Frontal cortex (tissue), 2 donors: ENCODE measurements around a stretch of chr12.

DNA sequence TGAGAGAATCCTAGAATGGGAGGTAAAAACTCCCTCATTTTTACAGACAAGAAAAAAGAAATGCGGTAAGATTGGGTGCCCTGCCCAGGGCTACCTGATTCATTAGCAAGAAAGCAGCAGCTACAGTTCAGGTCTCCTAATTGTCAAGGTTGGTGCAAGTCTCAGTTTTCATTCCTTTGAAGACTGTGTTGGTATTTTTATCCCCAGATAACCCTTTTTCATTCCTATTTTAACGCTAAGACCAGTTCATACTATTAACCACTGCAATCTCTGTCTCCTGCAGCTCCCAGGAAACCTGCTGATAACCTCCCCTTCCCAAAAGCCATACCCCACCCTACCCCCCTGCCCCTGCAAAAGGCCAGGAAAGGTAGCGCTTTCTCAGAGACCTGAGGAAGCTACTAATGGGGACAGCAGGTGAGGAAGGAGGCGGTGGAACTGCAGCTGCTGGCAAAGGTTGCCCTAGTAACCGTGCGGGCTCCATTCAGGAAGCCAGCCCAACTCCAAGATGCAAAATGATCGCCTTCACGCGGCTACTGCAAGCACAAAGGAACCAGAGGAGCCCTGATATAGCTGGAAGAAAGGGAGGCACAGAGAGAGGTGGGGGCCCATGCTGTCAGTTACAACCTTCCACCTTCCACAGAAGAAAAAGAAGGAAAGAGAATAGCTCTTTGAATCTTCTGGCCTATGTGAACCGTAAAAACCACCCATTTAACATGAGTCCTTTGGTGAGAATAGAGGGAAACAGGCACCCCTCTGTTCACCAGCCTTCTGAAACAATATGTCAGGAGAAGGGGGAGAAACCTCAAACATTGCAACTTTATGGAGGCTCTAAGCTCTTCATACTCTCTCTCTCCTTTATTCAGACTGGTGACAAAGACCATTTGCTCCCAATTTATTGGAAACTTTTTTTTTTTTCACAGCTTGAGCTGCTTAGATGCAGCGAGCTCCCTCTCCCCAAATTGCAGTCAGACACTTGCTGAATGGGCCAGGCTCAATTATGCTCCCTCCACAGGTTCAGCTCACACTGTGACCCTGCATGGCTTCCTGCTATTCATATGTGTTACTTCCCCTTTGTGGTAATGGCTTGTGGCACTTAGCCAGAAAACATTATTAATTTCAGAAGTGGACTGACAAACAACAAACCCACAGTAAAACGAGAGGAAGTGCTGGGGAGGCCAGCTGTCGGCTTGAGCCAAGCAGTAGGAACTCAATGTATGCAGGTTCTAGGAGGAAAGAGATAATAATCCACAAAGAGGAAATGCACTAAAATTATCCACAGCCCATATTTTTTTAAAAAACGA is 6.4 kb downstream of the DUSP6 start:
- RAMPAGE, long total RNA, result no peak

DNA sequence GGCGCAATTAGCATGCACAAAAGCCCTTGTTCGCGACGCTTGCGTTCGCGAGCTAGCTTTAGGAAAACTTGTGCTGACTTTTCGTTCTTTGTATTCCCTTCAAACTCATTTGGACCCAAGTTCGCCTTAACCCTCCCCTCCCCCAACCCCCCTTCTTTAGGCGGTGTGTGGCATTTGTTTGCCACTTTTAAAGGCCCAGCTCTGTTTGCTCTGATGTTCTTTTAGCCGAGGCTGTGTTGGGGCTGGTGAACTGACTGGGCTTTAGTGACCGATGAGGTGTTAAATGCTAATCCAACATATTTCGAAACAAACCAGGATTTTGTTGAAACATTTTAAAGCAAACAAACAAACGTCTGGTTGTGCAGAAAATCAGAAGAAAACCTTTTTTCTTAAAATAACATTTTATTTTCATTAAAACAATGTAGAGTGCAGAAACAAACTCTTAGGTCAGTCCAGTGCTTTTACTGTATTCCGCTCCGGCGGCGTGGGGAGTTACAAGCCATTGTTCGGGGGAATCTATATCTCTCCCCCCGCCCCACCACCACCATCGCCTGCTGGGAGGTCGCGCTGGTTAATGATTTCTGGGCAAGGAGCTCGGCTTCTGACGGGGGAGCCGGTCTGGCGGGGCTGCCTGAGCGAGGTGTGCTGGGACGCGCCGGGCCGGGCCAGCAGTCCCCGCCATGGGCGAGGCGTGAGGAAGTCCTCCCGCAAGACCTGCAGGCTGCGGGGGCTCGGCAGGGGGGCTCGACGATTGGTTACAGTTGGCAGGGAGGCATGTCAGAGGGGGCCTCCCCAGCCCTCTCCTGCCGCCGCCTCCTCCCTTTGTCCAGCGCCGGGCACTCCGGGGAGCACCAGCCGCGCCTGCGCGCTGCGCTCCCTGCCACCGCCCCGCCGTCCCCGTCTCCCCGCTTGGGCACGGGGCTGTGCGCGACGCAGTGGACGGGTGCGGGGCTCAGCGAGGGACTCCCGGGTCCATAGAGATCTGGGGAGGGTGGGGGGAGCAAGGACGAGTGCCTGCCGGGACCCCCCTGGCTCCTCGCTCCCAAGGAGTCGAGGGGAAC is 862 bp upstream of the DUSP6 start:
- RAMPAGE, long total RNA, result no peak

DNA sequence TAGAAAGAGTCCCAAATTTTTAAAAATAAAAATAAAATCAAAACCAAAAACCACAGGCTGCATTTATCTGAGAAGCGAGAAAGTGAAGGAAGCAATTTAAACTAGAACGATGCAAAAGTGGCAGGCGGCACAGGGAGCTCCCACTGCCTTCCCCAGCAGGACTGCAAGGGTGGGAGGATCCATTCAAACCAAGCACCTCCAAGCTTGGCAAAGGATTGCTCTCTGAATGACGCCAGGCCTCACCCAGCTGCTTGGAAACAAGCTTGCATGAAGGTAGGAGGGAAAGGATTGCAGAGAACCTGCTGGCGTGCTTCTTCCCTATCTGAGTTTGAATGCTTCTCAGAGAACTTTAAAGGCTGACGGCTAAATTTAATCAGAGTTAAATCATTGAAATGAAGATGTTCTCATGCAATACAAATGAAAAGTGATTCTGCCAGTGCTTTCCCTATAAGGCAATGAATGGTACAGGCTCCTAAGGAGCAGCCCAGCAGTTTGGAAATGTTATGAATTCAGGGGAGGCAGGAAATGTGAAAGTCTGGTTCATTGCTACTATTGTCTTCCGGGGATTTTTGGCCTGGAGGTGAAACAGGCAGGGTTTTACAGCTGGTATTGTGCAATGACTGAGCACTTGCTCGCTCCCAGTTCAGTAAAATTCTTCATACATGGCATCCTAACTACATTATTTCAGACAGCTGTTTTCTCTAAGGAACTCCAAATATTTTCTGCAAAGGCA is 31.8 kb upstream of the DUSP6 start:
- RAMPAGE, long total RNA, result no peak

DNA sequence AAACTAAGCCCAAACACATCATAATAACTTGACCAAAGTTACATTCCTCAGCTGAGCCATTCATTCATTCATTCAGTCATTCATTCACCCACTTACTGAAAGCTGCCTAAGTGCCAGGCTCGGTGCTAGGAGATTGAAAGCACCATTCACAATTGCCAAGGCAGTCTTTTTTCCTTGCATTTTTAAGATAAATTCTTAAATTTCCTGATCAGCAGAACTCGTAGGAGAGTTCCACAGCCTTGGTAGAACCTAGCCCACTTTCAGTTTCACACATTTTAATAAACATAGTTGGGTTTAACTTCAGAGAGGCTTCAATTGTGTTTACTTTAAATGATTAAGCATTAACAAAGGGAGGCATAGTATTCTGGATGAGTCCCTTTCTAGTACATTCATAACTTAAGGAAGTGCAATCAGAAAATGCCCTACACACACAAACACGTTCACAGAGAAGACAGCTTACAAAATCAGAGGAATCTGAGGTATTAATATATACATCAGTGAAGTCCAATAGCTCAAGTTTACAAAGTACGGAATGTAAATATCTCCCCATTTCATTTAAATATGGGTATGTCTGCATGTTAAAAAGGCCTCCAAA is 2.9 kb downstream of the GALNT4 start:
- RAMPAGE, long total RNA, result no peak

DNA sequence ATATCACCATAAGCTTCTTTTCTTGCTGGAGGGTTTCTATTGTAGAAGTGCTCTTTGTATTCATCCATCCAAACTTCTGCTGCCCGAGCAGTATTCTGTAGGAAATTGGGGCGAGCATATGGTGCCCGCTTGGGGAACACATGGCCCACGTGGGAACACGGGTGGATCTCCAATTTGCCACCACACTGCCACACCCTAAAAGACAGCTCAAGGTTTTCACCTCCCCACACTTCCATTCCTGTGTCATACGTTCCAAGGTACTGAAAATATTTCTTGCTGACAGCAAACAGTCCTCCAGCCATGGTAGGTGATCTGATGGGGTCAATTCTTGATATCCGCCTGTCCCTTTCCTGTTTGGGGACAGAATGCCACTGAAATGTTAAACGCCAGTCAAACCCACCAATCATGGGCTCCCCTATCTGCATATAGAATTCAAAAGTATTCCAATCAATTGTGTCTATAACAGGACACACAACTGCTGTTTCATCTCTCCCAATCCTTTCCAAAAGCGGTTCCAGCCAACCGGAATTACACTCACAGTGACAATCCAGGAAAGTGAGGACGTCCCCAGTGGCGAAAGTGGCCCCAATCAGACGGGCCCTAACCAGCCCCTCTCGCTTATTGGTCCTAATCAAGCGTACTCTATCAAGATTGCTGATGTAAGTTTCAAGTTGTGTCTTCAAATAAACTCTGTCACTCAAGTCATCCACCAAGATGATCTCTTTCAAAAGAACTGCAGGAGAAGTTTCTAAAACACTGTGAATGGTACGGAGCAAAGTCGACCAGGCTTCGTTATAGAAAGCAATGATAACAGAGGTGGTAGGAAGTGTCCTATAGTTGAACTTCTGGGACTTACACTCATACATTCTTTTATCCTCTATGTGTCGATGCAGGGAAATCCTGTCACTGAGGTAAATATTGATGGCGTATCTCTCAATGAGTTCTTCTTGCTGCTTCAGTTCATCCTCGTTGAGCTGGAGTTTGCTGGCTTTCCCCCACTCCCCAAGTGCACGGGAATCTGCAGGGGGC is 958 bp downstream of the GALNT4 start:
- RAMPAGE, long total RNA, result no peak

- RAMPAGE, long total RNA, result no peak
Observed at GRCh38 chr12:89721412-89722178, 13.0 kb upstream of the ATP2B1 start.

GRCh38 chr12:89752346-89752660 is 43.7 kb upstream of the ATP2B1 start:
- RAMPAGE, long total RNA, result no peak

GRCh38 chr12:90299193-90299625 is 590.6 kb upstream of the ATP2B1 start:
- RAMPAGE, long total RNA, result no peak

DNA sequence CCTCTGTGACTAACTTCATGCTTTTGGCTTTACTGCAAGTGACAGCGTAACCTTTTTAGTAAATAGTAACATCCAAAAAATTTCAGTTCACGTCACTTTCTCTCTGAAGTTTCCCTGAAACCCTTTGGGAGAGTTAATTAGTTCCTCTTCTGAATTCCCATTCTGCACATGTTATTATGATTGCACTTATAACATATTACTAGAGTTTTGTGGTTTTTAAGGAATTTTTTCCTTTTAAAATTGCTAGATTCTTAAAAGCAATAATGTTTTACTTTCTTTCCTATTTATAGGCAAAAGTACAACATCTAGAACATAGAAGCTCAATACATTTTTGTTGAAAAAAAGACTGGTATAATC is 453.2 kb downstream of the CCER1 start:
- RAMPAGE, long total RNA, result no peak

- RAMPAGE, long total RNA, result no peak
Observed at GRCh38 chr12:90622813-90623012, 332.3 kb downstream of the CCER1 start.

DNA sequence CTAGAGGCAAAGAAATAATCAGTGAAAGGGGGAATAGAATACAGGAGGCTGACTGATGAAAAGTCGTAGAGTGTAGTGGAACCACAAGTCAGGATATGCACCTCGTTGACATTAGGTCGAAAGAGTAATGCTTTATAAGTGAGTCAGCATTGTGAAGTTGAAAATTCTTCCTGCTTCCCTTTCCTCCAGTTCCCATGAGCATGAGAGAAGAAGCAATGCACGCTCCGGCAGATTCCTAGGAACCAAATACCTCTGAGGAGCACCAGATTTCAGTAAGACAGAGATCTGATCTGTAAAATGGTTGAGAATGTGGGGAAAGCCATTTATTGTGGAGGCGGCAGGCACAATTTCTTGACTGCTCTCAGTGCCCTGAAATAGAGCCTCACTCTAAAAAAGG is 16.5 kb downstream of the CCER1 start:
- RAMPAGE, long total RNA, result no peak

DNA sequence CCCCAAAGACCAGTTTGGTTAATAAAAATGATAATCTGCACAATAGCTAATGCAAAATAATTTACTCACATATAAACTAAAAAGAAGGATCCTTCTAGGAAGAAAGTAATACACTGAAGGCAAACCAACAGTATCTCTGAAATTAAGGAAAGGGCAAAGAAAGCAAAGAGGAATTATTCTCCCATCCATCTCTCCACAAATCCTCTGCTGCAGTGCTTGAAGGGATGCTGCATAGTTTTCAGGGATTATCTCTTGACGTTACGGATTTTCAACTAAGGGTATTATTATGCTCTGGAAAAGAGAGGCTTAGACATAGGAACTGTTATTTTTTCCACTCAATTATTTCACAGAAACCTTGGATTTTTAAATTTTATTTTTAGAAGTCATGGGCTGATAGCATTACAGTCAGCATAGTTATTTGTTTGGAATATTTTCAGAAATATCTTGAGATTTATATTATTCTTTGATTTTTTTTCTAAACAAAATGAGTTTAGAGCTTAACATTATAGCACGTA is 57.8 kb upstream of the DCN start:
- RAMPAGE, long total RNA, result no peak

GRCh38 chr12:92034743-92035777 is 110.6 kb downstream of the BTG1 start:
- RAMPAGE, long total RNA, result no peak

GRCh38 chr12:92061631-92062038 is 84.0 kb downstream of the BTG1 start:
- RAMPAGE, long total RNA, result no peak

DNA sequence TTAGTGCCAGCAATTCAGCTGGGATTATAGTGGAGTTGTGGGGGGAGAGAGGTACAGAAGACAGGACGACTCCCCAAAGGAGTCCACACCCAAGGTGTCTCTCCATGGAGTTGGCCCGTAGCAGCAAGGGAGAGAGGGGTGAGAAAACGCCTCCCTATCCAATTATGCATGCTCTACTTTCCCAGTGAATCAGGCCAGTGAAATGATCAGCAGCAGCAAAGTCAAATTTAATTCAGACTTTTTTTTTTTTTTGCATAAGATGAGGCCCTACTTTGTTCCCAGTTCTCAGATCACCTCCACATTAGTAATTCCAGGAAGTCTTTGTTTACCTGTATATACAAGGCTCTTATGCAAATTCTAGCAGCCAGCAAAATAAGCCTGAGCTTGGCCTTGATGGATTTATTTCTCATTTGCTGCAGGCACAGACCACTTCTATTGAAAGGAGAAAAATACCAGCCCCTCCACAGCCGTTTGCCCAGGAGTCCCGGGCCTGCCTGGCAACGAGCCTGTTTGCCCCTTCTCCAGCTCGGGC is 38.4 kb downstream of the BTG1 start:
- RAMPAGE, long total RNA, result no peak

DNA sequence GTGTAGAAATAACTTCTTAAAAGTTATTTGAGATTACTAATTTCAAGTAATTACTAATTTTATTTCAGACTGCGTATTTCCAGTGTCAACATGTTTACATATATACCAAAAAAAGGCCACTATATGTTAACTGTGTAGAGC is 3.5 kb downstream of the BTG1 start:
- RAMPAGE, long total RNA, result no peak

DNA sequence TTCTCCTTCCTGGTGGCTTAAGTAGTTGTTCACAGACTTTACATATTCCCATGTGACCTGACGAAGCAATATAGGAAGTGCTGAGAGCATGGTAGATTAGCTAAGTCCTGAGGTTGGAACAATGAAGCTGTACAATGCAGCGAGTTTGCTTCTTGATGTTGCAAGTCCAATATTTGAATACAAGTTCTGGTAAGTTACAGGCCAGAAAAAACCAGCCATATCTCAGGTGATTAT is 72.8 kb upstream of the BTG1 start:
- RAMPAGE, long total RNA, result no peak

DNA sequence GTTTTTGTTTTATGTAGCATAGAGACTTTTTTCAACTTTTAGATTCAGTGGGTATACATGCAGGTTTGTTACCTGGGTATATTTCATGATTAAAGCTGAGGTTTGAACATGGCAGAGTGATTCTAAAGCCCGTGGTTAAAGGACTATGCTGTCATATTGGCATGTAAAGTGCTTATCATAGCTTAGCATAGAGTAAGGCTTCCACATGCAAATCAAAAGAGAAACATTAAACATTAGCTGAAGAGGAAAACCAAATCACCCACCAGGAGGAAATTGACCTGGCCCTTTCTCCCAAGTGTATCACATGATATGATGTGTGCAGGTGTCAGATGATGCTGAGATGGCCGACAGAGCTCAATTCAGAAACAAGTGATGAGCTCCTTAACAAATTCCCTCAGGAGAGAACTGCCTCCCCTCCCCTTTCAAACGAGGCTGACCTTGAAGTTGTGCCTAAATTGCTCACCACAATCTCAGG is 217.1 kb upstream of the BTG1 start:
- RAMPAGE, long total RNA, result no peak

GRCh38 chr12:92552176-92552375 is 150.7 kb upstream of the PLEKHG7 start:
- RAMPAGE, long total RNA, result no peak

DNA sequence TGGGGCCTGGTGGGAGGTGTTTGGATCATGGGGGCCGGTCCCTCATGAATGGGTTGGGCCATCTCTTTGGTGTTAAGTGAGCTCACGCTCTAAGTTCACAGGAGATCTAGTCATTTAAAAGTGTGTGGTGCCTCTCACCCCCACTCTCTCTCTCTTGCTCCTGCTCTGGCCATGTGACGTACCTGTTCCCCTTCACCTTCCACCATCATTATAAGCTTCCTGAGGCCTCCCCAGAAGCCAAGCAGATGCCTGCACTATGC is 141.7 kb upstream of the PLEKHG7 start:
- RAMPAGE, long total RNA, result no peak